Measurements from ENCODE around the genes CC2D1B and NDC1.

DNA sequence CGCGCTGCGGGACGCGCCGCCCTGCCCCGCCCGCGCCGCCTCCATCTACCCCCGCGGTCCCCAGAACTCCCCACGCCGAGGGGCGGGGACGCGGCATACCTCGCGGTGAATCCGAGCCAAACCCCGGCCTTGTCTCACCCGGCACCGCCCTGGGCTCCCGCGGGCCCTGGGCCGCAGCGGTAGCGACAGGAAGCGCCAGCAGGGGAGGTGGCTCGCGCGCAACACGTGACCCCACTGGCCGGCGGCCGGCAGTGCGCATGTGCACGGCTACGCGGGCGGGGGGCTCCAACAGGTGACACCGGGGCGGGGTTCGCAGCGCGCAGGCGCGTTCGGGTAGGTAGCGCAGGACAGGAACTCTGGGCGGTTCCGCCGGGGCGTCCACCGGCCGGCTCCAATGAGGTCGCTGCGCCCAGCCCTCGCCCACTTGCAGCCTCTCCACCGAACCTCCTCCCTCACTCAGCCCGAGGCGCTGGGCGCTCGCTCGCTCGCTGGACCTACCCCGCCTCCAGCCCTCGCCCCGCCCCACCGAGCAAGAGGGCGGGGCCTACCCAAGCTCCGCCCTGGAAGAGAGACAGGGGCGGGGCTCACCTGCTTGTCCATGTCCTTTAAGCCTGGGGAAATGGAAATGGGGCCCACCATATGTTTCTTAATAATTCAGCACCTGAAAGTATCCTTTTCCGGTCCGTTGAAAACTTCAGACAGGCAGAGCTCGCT lies at the start of gene CC2D1B:
Gene CC2D1B, minus strand, starts transcription at position 236 of the 714 bp plus-strand sequence.
- RRBS: under 1% methylated on average over 28 of the region's 76 CpGs

- RRBS: no CpG with 5 or more reads among the region's 4 CpGs
These were observed 1.1 kb downstream of the SHISAL2A start for GRCh38 chr1:52633915-52634570.

GRCh38 chr1:52659781-52660310 lies 26.9 kb downstream of the SHISAL2A start:
- RRBS: no CpG with 5 or more reads among the region's 6 CpGs

DNA sequence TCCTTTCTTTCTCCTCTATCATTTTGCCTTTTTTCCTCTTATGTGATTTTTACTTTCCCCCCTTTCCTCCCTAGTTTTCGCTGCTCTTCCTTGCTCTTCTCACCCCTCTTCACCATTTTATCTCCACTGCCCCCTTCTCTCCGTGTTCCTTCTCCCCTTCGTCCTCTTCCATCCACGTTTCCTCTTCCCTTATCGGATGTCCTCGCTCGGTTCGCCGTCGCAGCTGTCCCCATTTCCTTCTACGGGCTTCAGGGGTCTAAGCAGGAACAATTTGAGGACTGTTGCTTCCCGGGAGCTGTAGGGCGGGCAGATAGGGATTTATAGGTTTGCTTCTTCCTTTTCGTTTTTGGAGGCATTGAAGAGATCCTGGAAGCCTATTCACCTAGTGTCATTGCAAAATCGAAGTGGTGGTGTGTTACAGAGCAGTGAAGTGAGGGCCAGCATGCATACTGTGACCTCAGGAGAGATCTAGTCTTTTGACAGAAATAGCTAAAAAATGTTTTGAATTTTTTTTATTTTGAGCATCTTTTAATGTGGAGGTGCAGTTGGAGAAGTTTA lies 820 bp downstream of the ZYG11B start:
- RRBS: no CpG with 5 or more reads among the region's 15 CpGs

GRCh38 chr1:52750103-52750446 lies 23.8 kb downstream of the ZYG11B start:
- RRBS: no CpG with 5 or more reads among the region's 7 CpGs

- RRBS: no CpG with 5 or more reads among the region's 12 CpGs
These were observed 9.9 kb downstream of the ECHDC2 start for GRCh38 chr1:52911397-52912316.

DNA sequence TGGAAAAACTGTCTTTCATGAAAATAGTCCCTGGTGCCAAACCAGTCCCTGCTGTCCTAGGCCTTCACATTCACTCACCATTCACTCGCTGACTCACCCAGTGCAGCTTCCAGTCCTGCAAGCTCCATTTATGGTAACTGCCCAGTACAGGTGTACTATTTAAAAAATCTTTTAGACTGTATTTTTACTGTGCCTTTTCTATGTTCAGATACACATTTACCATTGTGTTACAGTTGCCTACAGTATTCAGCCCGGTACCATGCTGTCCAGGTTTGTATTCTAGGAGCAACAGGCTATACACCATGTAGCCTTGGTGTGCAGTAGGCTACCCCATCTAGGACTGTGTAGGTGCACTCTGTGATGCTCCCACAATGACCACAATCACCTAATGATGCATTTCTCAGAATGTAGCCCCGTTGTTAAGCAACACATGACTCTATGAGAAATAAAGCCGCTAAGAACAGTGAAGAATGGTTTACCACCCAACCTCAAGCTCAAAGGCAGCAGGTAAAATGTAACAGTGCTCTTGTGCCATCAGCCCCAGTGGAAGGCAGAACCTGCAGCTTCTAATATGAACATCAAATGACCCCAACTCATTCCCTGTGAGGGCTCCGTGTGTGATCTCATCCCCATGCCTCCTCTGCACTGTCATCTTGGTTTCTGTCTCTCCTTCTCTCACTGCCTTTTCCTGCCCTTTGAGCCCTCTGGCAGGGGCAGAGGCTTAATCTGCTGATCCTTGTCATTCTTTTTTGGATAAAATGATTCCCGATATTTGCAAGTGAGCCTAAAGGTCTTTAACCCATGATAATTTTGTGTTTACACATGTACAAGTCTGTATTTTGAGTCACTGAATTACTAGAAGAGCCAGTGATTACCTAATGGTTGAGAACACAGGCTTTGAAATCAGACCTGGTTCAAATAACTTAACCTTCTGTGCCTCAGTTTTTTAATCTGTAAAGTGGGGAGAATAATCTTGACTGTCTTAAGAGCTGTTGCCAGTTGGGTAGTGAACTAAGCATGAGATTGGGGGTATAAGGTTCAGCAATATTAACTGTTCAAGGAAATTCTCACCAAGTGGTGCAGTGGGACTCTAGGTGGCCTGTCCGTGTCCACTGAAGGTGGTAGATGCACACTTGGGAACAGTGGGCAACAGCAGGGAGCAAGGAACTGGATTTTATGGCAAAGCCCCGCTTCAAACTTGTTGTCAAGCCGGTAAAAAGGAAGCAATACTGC lies 2.0 kb downstream of the ECHDC2 start:
- RRBS: 57% methylated on average over 1 of the region's 9 CpGs

DNA sequence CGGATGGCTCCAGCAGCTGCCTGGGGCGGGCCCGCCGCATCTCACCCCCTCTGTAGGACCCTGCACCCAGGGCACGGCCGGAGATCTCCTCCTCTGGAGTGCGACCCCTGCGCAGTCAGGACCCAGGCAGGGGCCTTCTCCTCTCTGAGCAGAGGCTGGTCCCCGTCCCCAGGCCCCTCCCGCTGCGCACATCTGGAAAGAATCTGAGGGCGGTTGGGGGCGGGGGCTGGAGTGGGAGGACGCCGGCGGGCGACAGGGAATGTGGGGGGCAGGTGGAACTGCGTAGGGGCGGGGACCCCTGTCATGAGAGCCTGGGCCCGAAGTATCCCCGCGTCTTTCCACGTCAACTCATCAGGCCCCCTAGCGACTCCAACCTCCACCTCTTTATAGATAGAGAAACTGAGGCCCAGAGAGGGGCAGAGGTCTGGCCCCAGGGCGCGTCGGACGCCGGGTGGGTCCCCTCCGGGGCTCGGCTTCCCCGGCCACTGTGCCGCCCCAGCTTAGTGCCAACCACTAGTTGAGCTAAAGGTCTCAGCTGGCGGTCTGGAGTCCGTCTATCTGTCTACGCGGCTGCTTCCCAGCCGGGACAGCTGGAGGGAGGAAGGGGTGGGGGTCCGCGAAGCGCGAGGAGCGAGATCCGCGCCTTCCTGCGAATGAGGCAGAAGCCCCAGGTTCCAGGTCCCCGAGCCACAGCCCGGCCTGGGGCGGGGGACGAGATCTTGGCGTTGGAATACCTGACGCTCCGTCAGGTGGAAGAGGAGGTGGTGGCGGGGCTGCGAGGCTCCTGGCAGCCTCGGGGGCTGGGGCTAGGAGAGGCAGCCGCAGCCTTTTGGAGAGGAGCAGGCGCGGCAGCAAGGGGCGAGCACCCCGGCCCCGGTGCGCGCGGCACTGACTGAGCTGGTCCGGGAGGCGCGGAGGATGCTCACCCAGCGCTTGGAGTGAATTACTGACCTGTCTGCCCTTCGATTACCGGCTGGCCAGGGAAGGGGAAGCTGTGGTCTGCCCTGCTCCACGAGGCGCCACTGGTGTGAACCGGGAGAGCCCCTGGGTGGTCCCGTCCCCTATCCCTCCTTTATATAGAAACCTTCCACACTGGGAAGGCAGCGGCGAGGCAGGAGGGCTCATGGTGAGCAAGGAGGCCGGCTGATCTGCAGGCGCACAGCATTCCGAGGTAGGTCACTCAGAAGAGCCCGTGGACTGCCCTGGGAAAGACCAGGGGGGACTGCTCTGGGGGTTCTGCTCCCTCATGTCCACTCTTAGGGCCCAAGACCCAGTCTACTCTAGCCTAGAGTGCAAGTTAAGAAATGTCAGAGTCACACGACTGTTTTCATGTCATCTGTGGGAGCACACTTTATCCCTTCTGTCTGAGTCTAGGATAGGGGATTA lies 869 bp downstream of the PODN start:
- RRBS: 14% methylated on average over 20 of the region's 82 CpGs

DNA sequence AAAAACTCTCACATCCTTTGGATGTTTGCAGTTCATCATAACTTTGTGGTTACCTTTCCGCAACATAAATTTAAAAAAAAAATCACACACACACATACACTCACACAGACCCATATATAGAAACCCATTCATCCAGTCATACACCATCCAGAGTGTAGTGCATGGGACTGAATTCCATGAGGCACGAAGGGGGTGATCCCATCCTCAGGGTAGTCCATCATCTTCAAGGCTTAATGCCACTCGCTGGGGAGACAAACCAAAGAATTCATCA lies 8.4 kb upstream of the MAGOH start:
- RRBS: no CpG with 5 or more reads among the region's 3 CpGs

GRCh38 chr1:53325920-53326386 lies 1.9 kb downstream of the LRP8 start:
- RRBS: 2% methylated on average over 15 of the region's 36 CpGs

DNA sequence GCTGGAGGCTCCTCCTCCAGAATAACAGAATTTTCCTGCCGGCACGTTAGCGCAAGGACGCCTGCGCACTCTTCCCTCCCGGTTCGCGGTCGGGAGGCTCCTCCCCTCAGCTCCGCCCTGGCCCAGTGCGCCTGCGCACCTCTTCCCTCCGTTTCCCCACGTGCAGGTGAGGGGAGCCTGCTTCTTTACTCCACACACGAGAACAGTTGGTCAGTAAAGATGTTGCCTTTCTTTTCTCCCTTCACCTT lies 1.1 kb downstream of the DMRTB1 start:
- RRBS: 95% methylated on average over 4 of the region's 15 CpGs

GRCh38 chr1:53685579-53686291 lies 53.2 kb downstream of the GLIS1 start:
- RRBS: no CpG with 5 or more reads among the region's 12 CpGs

DNA sequence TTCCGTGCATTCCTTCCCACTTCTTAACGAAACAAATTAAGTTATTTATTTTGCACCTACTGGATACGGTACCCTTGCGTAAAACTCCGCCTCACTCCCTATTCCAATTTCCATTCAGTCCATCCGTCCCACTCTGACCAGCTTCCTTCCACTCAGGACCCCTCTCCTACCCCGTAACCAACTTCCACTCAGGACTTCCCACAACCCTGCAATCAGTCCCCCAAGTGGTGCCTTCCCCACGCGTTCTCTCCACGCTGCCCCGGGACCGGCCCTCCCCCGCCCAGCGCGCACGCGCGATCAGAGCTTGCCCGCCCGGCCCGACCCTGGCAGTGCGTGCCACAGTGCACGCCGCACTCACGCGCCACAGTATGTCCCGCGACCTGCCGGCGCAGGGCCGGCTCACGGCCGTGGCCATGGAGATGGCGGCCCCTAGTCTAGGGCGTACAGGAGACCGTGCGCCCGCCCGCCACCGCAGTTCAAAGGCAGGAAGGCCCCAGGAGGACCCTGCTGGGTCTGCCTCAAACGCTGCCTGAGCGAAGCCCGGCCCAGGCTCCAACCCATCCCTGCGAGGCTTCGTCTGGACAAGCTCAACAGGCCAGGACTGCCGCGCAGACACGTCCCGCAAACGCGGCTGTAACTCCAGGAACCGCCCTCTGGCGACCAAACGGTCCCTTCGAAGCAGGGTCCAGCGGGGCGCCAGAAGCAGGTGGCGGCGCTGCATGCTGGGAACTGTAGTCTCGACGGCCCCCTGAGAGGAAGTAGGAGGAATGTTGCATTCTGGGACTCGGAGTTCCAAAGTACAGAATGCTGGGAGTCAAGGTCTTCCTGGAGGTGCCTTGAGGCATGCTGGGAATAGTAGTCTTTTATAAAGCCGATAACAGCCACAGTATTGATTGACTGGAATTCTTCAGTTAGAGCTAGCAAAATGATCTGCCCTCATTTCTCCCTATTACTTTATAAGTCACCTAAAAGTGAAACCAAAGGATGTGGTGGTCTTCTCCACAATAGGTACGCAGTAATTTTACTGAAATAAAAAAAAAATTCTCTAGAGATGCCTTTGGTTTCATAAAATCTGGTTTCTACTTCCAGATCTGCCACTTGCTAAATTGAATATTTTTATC lies at the start of gene NDC1:
Gene NDC1, minus strand, starts transcription at position 450 of the 1,121 bp plus-strand sequence.
- RRBS: 1% methylated on average over 17 of the region's 64 CpGs

- RRBS: no CpG with 5 or more reads among the region's 4 CpGs
These were observed 2.8 kb downstream of the DIO1 start for GRCh38 chr1:53896716-53897356.

DNA sequence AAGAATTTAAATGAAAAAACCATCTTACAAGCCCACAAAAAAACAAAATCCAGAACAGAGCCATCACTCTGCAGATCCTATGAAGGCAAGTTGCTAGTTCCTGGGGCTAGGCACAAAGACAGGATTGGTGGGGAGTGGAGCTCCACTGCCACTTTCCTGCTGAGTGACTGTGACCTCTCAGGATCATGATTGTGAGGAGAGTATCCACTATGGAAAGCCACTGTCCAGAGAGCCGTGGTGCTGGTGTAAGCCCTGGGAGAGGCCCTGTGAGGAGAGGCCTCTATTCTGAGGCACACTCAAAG lies 23.1 kb upstream of the CDCP2 start:
- RRBS: no CpG with 5 or more reads among the region's 1 CpG

DNA sequence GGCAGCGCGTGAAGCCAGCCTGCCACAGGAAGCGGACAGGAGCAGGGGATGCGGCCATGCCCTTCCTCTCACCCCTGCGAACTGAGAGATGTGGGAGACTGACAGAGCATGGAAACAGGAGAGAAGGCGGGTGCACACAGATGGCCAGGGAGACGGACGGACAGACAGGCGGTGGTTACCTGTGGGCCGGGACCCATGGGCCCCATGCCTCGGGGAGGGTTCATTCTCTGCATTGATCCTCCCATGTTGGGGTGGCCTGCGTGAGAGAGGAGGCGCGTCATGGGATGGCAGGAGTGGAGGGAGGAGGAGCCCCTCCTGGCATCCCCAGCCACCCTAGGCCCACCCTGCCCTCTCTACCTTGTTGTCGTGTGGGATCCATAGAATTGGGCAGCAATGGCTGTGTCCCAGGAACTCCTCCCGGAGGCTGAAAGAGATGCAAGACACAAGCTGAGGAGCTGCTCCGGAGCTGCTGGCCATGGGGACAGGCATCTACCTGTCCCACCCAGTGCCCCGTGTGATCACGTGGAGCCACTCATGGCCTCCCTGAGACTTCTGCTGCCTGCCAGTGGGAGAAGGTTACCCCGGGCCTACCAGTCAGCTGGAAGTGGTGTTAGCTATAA lies 51.6 kb downstream of the MRPL37 start:
- RRBS: 100% methylated on average over 1 of the region's 20 CpGs

GRCh38 chr1:54278268-54278513 lies 78.2 kb downstream of the MRPL37 start:
- RRBS: no CpG with 5 or more reads among the region's 3 CpGs

DNA sequence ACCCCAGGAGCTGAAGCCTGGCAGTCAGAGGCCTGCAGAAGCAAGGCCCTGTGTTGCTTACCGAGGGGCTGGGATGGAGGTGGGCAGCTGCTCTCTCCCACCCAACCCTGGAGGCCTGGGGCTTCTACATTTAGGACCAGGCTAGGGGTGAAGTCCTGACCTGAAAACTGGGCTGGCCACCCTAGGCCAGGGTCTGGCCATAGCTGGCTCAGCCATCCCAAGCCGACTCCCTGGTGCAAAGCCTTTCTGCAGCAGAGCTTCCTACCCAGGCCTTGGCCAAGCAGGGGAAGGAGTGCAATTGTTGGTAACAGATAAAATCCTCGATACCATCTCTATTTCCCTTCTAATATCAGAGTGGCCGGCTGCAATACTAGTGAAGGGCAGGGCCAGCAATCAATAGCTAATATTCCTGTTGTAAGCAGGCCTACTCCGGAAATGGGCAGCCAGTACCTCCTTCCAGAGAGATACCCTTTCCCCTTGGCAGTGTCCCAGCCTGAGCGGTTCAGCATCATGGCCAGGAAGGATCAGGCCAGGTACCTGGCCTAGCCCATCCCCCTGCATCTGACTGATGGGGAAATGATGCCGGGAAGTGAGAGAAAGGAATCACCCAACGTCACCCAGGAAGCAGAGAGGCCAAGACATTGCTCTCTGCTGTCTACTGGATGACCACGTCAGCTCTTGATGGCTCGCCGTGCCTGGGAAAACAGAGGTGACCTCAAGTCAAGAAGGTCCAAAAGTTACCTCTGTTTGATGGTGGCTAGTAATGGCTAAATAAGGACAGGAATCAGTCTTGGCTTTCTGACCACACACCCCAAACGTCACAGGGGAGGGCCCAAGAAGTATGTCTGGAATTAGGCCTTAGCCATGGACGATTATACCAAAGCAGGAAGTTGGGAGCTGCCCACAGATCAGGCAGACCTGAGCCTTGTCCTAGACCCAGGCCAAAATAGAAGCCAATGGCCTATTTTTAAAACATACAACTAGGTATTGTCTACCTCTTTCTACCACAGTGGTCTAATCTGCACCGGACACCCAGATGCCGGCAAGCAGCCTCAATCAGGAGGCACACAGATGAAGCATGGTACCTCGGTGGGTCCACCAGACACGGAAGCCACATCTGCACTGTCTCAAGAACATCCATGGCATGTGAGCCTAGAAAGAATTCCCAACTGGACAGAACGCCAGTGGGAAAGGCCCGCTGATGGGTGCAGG lies 79.0 kb downstream of the MRPL37 start:
- RRBS: no CpG with 5 or more reads among the region's 19 CpGs

DNA sequence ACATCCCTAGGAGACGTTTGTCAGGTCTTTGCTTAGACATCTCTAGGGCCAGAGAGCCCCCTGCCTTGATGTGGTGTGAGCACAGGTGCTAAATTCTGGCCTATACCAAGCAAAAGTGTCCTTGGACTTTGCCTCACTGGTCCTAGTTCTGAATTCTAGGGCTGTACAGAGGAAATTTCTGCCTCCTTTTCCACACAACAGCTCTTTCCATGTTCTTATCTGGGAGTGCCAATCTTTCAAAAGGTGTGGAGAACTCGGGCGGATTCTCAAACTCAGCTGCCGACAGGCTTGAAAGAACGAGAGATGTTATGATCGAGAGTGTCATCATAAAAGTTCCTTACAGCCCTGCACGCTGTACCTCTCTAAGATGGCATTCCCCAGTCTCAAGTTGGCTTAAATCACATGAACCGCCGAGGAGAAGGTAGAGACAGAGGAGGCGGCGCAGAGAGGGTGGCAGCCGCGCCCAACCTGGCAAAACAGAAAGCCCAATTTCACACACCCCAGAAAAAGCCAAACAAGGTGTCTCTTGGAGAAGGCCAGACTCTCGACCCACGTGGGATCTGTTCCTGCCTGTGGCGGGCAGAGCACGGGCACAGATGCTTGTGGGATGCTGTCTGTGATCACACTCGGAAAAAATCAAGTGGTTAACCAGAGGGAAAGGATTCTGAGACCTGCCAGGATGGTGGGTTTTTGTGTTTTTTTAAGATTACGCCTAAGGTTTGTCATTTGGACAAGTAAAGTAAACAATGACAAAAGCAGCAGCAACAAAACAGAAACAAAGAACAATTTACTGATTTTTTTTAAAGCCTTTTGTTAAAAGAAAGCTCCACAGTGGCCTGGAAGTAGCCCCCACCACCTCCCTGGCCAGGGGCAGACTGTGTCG lies 80.6 kb downstream of the MRPL37 start:
- RRBS: no CpG with 5 or more reads among the region's 20 CpGs

DNA sequence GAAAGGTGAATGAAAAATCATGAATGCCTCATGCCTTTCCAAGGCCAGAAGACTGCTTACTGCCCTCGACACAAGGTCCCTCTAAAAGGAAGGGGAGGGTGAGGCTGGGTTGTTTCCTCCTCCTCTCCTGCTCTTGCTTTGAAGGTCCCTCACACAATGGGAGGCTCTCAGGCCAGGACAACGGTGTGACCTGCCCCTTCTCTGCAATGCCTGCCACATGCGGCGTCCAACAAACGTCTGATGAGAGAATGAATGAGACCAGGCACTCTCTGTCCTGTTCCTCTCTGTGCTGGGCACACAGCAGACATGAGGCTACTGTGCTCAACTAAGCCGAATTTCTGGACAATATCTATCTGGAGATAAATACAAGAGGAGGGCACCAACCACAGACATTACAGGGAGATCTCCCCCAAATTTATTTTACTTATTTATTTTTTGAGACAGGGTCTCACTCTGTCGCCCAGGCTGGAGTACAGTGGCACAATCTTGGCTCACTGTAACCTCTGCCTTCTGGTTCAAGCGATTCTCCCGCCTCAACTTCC lies 155.0 kb downstream of the MRPL37 start:
- RRBS: no CpG with 5 or more reads among the region's 9 CpGs